Metanephros (tissue), 2 donors: ENCODE measurements around a stretch of chr3.

DNA sequence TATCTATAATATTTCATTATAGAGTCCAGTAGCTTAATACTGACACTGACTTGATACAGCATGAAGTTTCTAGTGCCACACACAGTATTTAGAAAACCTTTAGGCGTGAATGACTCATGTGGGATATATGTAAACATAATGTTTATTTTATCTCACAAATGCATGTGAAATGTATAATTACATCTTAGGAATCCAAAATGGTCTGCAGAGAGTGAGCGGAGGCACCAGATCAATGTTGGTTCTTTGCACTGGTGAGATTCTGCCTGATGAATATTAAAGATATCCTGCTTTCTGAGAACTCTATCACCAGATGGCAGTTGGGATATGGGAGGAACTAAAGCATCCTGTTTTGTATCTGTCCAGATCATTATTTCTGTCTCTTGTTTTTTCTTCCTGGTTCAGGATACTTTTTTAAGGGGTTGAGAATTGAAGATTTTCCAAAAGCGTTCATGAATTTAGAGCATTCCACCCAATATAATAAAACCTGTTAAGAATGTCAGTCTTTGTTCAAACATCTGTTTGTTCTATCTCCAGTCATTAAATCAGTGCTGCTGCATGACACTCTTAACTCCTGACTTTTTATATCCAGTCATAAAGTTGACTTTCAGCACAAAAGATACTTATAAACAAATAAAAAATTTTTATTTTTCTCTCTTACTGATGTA is 8.3 kb upstream of the EDEM1 start:
- RAMPAGE, long total RNA: no peak

DNA sequence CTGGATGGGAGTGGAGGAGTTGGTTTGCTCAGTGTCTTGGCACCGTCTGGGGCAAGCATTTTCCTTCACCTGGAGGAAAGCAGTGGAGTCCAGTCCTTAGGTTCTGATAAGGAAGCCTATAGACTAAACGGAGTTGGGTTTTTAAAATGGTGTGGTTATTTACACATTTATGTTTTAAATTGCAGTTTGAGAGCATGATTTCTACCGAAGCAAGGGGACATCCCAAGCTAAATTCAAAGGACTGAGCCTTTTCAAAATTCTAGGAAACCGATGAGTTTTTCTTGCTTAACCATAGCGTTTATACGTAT is 1.7 kb downstream of the EDEM1 start:
- RAMPAGE, long total RNA: no peak

DNA sequence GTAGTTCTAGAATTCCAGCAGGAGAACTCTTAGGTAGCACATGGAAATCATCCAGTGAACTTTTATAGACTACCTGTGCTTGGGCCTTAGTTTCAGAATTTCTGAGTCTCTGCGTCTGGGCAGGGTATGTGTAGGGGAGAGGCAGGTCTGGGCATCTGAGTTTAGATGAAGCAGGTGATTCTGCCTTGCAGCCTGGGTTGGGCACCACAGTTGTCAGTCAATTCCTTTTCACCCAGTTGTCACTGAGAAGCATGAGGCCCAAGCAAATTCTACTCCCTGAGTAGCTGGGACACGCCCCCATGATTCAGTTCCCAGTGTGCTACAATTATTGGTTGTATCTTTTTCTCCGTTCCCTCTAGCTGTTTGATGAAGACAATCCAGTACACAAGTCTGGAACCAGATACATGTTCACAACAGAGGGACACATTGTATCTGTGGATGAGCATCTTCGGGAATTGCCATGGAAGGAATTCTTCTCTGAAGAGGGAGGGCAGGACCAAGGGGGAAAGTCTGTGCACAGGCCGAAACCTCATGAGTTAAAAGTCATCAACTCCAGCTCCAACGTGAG is 25.5 kb downstream of the EDEM1 start:
- RAMPAGE, long total RNA: no peak

DNA sequence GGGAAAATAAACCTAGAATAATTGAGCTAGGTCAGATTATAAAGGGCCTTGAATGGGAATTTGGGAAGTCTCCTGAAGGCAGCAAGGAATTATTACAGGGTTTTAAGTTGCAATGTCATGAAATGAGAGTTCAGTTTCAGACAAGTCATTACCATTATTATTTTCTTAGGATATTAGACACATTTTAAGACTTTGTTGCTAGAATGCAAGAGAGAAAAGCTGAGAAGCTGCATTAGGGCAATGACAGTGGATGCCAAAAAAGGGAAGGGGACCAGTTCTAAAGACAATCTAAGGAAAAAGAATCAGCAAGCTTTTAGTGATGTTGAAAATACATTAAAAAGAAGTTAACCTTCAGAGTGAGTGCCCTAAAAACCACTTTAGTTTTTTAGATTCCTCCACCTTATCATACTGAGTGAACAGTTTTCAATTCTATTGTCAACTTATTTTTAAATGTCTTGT is 251.9 kb downstream of the EDEM1 start:
- RAMPAGE, long total RNA: no peak

- RAMPAGE, long total RNA: no peak
Measured at GRCh38 chr3:7010904-7011230, 150.0 kb downstream of the GRM7 start.

DNA sequence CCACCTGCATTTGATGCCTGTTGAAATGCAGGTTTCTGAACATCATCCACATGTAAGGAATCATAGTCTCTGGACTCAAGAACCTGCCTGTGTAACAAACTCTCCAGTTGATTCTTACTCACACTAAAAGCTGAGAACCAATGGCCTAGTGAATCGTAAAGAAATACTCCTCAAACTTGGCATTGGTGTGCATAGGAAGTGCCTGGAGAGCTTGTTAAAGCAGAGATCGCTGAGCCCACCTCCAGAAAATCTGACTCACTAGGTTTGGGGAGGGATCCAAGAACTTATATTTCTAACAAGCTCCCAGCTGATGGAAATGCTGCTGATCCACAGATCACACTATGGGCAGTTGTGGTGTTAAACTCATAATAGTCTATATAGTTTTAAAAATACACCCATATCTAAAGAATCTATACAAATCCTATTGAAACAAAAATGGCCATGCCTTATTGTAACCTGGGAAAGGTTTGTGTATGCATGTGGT is 55.7 kb upstream of the LMCD1 start:
- RAMPAGE, long total RNA: no peak

- RAMPAGE, long total RNA: no peak
Measured at GRCh38 chr3:8483138-8483910, 18.3 kb upstream of the LMCD1 start.

GRCh38 chr3:8503189-8503414 is 1.5 kb downstream of the LMCD1 start:
- RAMPAGE, long total RNA: no peak

GRCh38 chr3:8611691-8612157 is 32.9 kb downstream of the SSUH2 start:
- RAMPAGE, long total RNA: no peak

GRCh38 chr3:8898539-8899141 is 64.6 kb downstream of the RAD18 start:
- RAMPAGE, long total RNA: no peak

GRCh38 chr3:9027973-9028555 is 64.8 kb upstream of the RAD18 start:
- RAMPAGE, long total RNA: no peak

GRCh38 chr3:9135850-9136622 is 113.4 kb downstream of the SRGAP3 start:
- RAMPAGE, long total RNA: no peak

GRCh38 chr3:9183712-9184486 is 65.5 kb downstream of the SRGAP3 start:
- RAMPAGE, long total RNA: no peak

DNA sequence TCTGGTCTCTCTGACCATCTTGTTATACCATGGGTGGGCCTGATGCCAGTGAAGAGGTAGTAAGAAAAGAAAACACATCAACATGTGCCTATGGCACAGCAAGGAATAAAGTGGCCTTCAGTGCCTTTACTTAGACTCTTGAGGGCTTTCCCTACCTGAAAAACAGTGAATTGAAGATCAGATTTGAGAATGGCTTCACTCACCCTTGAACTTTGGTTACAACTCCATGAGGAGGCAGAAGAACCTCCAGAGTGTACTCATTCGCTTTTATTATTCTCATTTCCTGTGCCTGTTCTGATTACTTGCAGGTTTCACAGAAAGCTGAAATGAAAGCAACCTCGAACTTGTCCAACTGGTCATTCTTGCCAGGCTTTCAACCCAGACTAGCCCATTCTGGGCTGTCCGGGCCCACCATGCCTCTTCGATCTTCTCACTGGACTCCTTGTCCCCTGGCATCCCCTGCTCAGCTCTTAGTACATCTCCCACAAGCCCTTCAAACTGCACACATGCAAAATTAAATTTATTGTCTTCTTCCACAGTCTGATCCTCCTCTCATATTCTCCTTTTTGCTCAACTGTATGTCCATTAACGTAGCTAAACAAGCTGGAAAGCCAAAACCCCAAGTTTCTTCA is 20.2 kb upstream of the THUMPD3 start:
- RAMPAGE, long total RNA: no peak

GRCh38 chr3:9398221-9399154 is 1.1 kb downstream of the SETD5 start:
- RAMPAGE, long total RNA: no peak

- RAMPAGE, long total RNA: no peak
Measured at GRCh38 chr3:9441265-9442521, 44.3 kb downstream of the SETD5 start.

DNA sequence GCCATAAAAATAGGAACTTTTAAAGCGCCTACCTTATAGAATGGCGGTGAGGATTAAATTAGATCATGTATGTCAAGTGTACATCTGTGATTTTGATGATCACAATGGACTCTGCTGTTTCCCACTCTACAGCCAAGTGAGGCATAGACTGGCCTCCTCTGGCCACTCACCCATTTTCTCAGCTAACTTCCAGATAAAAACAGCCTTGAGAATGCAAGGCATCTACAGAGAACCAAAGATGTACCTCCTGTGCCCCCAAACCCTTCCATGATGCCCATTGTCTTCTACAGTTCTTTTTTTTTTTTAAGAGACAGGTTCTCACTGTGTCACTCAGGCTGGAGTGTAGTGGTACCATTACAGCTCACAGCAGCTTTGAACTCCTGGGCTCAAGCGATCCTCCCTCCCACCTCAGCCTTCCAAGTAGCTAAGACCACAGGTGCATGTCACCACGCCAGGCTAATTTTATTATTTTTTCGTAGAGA is 9.3 kb upstream of the BRPF1 start:
- RAMPAGE, long total RNA: no peak

- RAMPAGE, long total RNA: no peak
Measured at GRCh38 chr3:10006580-10006992, 19.7 kb upstream of the FANCD2 start.

- RAMPAGE, long total RNA: no peak
Measured at GRCh38 chr3:10143316-10143557, 1.7 kb downstream of the VHL start.

DNA sequence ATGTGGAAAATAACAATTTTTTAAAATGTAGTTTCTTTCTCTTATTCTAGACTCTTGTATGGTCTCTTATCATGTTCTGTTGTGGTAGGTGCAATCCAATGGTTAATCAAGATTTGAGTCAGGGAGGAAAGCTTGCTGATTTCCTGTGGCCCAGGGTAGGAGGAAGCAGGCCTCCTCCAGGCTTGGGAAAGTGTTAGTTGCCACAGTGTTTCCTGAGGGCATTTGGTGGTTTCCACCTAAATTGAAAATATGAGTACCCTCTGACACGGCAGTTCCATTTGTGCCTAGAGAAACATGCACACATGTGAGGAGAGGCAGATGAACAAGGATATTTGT is 19.7 kb upstream of the TATDN2 start:
- RAMPAGE, long total RNA: no peak